Epidermal melanocyte (primary cell): ENCODE measurements around the gene SUSD5.

GRCh38 chr3:30671412-30672536 is 65.4 kb downstream of the TGFBR2 start:
- RRBS: no CpG with 5 or more reads among the region's 27 CpGs

- RRBS: no CpG with 5 or more reads among the region's 3 CpGs
These were observed 109.3 kb upstream of the STT3B start for GRCh38 chr3:31423212-31424038.

GRCh38 chr3:31533503-31533930 is 792 bp downstream of the STT3B start:
- RRBS: 4% methylated on average over 5 of the region's 37 CpGs

DNA sequence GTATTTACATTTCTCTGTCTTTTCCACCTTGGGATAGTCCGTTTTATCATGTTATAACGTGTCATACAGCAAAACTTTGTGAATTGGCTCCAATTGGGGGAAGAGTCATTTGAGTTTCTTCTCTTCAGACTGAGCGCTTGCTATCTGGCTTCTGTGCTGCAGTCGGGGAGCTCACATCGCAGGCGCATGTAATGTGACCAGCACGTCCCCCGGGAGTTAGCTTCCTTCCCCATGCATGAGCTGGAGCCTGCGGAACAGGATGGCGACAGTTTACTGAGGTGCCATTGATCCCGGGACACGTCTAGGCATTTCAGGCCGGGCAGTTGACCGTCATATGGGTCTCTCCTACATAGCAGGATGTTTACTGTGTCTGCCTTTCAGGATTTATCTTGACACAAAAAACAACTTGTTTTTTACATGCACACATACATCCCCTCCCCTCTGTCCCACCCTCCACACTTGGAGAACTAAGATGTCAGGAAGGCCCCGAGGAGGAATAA is 44.8 kb downstream of the CMTM8 start:
- RRBS: 47% methylated on average over 3 of the region's 15 CpGs

DNA sequence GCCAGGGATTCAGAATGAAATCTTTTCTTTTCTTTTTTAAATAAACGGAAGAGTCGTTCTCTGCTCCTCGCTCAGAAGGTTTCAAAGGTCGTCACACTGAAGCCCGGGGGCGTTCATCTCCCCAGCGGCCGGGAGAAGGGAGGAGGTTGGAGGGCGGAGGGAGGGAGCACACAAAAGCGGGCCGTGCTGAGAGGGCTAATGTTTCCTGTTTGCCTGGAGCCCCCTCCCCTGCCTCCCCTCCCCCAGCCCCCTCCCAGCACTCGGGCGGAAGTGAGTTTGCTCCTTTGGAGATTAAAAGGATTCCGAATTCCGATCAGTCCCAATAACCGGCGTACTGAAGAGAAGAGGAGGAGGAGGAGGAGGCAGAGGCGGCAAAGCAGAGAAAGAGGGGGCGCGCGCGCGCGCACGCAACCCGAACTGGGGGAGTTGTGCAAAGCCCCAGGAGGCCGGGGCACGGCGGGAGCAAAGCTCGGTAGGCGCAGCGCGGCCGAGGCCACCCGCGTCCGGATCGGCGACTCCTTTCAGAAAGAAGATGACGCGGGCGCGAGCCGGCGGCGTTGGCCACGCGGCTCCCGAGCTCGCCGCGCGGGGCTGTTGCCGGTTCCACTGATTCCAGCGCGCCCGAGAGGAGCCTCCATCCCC is 1.4 kb upstream of the TRIM71 start:
- RRBS: 3% methylated on average over 26 of the region's 57 CpGs

DNA sequence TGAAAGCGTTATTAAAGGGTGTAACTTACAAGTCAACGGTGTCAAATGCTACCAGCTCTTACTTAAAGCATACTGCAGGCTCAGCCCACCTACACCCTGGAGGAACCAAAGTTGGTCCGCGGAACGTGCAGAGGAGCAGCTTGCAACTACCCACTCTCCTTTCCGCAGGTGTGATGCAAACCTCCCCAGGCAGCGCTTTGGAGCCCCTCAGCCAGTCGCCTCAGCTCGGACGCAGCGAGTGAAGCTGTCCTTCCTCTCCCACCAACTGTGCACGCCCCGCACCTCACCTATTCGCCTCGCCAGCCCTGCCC is 939 bp downstream of the GLB1 start:
- RRBS: no CpG with 5 or more reads among the region's 15 CpGs

DNA sequence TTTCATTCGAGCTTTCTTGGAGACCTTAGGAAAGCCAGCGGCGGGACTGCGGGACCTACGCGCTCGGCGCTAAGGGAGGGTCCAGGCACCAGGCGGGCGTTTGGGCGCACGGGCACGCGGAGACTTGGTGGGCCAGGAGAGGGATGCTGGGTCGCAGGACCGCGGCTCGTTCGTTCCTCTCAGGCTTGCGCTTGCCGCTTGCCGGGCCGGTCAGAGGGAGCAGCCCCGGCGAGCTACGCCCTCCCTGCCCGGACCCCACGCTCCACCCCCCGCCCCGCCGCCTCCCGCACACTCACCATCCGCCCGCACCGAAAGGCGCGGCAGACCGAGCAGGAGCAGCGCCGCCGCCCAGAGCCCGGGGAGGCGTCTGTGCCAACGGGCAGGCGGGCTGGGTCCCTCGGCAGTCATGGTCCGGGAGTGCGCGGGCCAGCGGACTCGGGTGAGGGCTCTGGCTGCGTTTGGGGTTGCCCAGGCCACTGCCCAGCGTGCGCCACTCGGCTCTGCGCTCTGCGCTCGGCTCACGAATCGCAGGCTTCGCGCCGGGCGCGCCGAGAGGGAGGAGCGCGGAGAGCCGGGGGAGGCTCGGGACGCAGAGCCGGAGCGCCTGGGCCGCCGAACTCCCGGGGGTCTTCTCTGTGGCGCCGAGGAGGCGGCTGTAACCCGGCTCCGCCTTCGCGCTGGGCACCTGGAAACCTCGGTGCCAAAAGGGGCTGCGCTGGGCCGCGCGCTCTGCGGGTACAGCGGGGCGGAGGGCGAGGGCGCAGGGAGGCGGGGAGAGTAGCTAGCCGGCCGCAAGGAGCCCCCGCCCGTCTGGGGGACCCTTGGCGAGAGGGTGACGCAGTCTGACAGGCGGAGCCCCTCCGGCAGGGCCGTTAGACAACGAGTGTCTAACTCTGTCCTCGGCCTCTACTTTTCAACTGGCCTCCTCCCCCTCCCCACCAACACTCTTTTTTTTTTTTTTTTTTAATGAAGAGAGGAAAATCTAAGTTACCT is at the start of gene SUSD5:
Gene SUSD5, minus strand, starts transcription at position 421 of the 993 bp plus-strand sequence.
- RRBS: 4% methylated on average over 30 of the region's 105 CpGs

DNA sequence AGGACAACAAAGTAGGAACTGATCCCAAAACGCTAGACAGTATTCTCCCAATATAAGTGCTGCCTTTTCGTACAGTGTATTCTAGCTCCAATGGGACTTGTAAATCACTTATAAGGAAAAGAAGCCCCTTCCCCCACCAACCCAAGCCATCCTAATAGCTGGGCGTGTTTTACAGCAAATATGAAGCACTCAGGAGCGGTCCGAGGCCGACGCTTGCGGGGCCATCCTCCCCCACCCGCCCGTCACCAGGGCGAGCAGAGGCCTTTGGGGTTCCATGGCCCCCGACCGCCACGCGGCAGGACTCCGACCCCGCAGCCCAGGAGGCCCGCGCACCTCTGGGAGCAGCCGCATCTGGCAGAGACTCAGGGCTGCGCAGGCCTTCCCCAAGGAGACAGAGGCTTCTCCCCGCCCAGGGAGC is 885 bp downstream of the UBP1 start:
- RRBS: no CpG with 5 or more reads among the region's 22 CpGs

DNA sequence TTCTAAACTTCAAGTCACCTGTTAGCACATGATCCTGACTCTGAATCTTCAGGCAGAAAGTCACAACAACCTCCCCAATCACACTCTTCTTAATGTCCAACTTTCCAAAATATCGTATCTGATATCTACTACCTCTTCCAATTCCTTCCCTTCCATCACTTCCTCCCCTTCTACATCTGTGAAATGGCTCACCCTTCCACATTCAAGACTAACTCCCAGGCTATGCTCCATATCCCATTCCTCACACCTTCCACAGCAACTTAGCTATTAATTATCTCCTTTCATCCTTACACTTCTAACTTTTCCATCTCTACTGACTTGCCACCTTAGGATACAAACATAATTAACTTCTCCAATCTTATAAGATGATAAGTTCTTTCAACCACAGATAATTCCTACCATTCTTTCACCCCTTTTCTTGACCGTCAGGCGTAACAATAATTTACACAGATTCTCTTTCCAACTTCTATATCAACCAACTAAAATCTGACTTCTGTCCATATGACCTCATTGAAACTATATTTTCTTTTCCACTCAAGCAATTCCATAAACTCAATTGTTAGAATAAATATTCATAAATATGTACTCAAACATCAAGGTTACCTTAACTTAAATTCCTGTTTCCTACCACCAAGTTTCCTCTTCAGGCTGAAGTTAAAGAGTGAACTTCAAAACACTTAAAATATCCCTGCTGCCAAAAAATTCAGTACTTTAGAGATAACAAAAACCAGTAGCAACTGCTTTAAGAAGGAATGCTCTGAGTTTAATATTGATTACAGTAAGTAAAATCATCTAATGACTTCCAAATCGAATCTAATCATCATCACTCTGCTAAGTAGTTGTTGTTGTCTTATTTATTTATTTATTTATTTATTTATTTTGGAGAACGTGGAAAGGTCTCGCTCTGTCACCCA is 119.5 kb downstream of the CLASP2 start:
- RRBS: no CpG with 5 or more reads among the region's 6 CpGs

DNA sequence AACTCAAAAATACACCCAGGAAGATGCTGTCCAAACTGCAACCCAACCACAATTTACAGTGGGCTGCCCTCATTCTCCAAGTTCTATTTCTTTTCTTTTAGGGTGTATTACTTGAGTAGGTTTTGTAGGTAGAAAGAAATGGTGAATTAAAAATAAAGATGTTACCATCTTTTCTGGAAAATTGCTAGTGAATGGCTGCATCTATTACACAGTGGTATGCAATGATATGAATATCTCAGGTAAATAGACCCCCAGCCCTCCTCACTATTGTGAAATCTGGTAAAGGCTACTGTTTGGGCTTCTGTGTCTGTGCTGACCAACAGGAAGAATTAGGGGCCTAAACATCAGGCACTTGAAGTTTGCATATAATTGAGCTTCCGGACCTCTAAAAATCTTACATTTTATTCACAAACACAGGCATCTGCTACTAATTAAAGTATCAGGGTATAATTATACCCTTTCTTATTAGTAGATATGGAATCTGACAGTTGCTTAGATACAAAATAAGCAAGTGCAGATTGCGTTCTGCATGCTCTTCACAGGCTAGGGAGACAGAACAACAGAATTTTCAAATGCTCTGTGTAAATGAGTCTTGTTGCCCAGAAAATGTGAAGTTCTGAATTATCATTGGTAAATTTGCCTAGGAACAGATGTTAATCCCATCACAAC is 119.5 kb downstream of the PDCD6IP start:
- RRBS: no CpG with 5 or more reads among the region's 2 CpGs

DNA sequence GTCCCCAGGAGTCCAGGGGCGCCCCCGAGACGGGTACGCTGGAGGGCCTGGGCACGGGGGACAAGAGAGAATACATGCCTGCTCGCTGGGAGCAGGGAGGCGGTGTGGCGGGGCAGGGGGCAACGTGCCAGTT is 460 bp upstream of the ARPP21 start:
- RRBS: no CpG with 5 or more reads among the region's 9 CpGs

DNA sequence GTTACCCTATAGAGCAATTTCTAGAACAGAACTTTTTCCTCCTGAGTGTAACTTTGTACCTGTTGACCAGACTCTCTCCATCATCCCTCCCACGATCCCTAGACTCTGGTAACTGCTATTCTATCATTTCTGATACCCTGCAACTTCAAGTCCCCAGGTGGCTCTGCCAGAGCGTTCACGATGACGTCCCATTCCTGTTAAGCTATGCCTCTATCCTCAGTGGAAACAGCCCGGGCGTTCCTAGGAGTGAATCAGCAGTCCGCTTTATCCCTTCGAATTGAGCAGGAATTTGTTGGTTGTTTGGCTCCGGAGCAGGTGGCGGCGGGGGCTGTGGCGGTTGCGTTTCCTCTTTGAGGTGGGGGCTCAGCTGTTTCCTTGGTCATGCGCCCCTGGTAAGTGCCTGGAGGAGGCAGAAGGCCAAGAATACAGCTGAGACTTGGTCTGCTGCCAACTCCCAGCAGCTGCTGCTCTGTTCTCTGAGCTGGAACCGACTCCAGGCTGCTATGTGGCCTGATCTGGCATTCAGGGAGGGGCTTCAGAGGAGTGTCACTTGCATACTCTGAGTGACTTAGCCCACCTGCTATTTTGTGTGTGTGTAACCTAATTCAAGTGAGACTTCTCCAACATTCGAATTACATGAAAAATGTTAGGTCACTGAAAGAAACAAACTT is 25.2 kb downstream of the ARPP21 start:
- RRBS: 21% methylated on average over 5 of the region's 16 CpGs

GRCh38 chr3:36432967-36433404 is 52.7 kb downstream of the STAC start:
- RRBS: no CpG with 5 or more reads among the region's 3 CpGs

- RRBS: no CpG with 5 or more reads among the region's 2 CpGs
These were observed 146.1 kb downstream of the DCLK3 start for GRCh38 chr3:36618327-36618560.

DNA sequence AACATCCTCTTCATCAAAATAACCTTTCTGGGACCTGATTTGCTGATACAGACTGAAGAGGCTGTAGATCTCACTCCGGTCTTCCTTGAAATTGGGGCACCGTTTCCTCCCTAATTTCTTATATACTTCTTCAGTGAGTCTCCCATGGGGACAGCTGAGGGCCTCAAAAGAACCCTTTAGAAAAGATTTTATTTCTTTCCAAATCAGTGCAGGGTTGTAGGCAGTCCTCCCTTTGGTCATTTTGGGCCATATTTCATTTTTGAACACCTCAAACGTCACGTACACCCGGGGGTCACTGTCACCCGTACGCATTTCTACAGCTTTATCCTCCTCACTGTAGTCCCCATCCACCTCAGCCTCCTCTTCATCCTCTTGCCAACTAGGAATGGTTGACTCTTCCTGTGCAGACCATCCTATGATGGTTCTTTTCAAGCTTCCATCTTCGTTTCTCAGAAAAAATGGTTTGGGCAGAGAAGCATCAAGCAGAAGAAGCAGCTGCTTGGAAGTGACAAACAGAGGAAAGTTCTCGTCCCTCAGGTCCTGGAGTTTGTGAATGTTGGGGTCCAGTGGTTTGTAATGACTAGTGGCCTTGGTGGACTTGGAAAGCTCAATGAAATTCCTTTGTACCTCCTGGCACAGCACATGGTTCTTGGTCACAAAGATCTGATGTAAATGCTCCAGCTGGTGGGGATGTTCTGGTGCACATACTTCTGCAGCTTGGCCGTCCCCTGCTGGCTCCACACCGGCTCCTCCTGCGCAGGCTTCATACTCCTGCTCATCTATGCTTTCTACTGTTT is 89.2 kb downstream of the TRANK1 start:
- RRBS: no CpG with 5 or more reads among the region's 12 CpGs

GRCh38 chr3:36912295-36913029 is 32.4 kb downstream of the TRANK1 start:
- RRBS: no CpG with 5 or more reads among the region's 3 CpGs

- RRBS: no CpG with 5 or more reads among the region's 4 CpGs
These were observed 4.4 kb downstream of the EPM2AIP1 start for GRCh38 chr3:36988370-36989061.

DNA sequence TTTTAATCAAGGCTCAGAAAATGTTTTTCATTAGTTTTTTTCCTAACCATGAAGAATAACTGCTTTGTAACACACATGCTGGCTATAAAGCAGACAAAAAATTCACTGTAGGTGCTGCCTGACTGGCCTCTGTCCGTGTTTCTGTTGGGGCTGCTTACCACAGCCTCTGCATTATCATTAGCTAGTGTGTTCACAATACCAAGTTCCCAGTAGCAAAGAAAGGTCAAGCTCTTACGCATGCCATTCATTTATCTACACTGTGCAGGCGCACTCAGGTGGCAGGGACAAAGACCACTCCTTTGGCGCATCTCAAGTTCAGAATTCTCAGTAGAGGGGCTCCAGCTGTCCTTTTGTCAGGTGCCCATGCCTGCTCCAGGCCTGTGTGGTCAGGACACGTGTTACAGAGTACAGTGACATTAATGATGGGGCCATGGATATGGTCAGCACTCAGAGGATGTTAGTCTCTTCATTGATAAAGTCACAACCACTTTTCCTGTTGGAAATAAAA is 22.3 kb downstream of the MLH1 start:
- RRBS: no CpG with 5 or more reads among the region's 5 CpGs

GRCh38 chr3:37016491-37017598 is 23.5 kb downstream of the MLH1 start:
- RRBS: no CpG with 5 or more reads among the region's 22 CpGs

GRCh38 chr3:37048054-37049006 is 55.0 kb downstream of the MLH1 start:
- RRBS: no CpG with 5 or more reads among the region's 14 CpGs